GM23338 (cell line): ENCODE measurements around a stretch of chr2.

DNA sequence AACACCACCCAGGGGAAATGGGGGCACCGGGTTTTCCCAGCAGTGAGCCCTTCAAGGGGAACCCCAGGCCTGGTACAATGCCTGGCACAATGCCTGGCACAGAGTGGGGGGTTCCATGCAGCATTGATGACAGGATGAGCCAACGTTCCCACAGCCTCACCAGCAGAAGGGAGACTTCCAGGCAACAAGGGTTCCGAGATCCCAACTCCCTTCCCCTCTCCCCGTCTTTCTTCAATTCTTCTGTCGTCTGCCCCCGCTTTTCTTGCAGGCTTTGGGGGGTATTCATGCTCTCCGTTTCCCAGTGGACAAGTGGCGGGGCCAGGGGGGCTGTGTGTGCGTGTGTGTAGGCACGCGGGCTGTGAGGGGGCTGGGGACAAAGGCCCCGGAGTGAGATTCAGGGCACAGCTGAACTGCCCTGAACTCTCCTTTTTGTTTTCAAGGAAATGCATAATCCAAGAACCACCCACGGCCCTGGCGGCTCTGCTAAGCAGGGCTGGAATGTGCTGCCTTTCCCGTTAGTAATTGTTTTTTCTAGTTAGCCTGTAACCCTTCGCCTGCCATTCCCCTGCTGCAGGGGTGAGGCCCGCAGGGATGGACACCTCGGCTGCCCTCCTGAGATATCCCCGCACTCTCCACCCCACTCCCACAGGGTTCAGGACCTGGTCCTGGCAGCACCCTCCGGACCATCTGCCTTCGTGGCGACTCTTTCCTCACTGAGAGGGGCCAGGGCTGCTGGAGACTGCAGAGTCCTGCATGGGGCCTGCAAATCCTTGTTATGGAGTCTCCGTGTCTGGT is 132.3 kb upstream of the HAAO start:
- PRO-cap = bidirectional peak, plus-strand start at position 560 of the sequence, minus-strand start at position 417 of the sequence
- RAMPAGE, long total RNA = no peak

DNA sequence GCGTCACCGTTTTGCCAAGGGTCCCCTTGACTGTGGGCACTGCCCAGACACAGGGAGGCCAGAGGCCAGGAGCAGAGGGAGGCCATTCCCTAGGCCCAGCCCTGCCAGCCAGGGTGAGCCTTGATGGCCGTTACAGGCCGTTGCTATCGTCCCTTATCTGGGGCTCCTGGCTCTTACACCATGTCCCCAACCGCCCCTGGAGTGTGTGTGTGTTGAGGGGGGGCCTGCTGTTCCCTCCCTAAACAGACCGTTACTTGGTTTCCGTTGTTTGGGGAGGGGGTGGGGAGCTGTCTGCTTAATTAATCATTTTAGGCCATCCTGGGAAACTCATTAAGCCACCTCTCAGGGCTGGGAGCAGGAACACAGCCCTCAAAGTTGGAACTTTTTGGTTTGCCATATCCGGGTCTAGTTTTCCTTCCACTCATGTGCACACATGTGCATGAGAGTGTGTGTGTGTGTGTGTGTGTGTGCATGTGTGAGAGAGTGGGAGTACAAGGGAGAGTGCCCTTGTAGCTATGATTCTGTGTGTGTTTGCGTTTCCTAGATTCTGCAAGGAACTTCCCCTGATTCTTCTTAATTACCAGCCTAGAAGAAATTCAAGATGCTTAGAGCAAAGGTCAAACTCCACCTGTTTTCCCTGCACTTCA is 135.2 kb upstream of the HAAO start:
- PRO-cap = no peak
- RAMPAGE, long total RNA = no peak

GRCh38 chr2:43005127-43006296 is 213.1 kb upstream of the HAAO start:
- PRO-cap = no peak
- RAMPAGE, long total RNA = no peak

DNA sequence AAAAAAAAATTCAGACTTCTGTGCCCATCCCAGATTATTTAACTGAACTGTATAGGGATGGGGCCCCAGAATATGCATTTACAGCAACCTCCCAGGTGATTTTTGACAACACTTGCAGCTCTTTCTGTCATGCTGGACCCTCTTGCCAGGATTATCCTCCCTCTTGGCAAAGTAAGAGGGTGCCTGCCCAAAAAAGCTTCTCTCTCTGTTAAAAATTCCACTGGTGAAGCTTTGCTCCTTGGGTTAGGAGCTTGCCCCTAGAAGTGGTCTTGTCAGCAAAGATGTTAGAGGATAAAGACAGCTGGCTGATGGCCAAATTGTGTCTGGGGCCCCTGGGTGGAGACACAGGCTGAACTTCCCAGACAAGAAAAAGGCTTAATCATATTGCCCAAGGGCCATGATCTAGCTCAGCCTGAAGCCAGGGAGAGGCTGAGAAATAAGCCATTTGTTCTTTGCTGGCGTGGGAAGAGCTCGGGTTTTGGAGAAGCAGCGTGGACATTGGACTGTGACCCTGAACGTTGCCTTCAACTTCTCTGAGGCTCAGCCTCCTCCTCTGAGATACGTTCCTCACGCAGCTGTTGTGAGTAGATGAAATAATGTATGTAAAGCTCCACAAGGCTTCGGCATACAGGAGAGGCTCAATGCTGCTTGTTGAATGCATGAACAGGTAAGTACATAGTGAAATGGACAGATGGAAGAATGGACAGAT is 153.1 kb downstream of the ZFP36L2 start:
- PRO-cap = no peak
- RAMPAGE, long total RNA = no peak

DNA sequence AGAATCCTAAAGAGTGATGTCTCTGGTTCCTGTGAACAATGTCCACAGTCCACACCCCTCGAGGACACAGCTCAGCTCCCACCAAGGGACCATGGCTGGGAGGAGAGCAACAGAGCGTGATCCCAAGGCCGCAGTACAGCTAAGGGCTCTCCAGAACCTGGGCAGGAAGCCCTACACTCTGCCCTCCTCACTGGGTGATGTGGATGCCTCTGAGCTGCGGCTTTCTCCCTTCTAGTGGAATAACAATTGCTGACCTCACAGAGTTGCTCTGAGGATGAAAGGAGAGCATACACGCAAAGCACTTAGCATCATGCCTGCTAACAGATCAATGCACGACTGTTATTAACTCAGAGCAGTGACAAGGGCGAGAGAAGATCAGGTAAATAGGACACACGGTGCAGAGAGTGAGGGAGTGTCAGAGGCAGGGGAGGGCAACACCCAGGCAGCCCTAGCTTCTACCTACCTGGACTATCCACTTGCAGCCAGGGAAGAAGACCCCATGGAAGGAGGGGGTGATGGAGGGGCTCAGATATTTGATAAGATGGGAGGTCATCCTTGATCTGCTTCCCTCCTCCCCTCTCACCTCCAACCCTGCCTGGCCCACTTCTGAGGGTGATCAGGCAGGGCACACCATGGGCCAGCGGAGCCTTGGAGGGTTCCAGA is 74.1 kb downstream of the ZFP36L2 start:
- PRO-cap = no peak
- RAMPAGE, long total RNA = no peak

DNA sequence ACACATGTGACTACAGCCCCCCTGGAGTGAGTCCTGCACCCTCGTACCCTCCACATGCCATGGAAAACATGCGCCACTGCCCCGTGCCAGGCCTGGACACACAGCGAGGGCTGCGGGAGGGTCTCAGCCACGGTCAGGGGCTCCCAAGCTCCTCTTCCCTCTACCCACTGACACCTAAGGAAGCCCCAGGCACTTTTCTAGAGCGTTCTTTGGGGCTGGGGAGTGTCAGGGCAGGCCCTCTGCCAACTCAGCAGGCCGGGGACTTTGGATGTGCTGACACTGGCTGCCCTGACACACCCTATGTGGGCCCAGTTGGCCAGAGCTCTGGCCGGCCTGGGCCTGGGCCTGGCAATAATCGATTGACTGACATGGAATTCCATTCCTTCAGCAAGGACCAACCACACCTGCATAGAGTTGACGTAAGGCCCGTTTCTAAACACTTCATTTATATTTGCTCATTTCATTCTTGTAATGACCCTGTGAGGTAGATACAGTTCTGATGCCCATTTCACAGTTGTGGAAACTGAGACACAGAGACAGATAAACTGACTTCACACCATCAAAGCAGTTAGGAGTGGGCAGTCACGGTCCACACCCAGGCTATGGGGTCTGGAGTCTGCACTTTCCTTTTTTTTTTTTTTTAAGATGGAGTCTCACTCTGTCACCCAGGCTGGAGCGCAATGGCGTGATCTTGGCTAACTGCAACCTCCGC is 70.4 kb downstream of the ZFP36L2 start:
- PRO-cap = no peak
- RAMPAGE, long total RNA = no peak

DNA sequence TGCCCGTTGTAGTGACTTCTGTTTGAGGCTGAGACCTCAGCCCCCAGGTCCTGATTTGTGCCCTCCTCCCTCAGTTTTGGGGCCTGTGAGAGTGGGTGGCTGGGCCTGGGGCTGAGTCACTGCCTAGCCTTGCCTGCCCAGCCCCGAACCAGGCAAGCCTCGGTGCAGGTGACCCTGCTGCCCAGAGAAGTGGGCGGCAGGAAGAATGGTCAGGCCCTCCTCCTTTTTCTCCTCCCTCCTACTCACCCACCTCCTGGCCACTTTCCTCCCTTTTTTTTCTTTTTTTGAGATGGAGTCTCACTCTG is 66.6 kb downstream of the ZFP36L2 start:
- PRO-cap = no peak
- RAMPAGE, long total RNA = no peak

DNA sequence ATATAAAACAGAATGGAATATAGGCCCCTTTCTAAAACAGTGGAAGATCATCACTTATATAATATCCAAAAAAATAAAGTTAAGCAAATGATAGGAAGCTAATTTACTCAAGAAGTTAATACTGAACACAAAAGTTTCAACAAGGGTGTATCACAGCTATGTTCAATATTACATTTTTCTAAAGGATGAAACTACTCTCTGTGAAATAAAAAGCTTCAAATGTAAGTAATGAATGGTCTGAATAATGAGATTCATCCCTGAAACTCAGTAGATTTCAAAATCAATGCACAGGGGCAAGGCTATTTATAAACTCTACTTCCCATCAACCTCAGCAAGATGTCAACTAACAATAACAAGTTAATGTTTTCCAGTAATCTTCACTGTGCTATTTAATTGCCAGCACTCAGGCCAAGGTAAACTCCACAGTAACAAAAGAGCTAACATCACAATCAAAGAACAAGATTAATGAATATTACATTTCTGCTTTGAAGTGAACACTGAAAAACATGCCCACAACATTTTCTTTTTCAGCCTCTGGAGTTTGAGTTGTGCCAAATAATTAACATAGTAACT is 144.2 kb upstream of the ZFP36L2 start:
- PRO-cap = no peak
- RAMPAGE, long total RNA = no peak

GRCh38 chr2:43386977-43387497 is 160.6 kb upstream of the ZFP36L2 start:
- PRO-cap = no peak
- RAMPAGE, long total RNA = no peak

- PRO-cap = no peak
- RAMPAGE, long total RNA = no peak
These were observed 1.4 kb downstream of the ABCG8 start for GRCh38 chr2:43840104-43840669.

DNA sequence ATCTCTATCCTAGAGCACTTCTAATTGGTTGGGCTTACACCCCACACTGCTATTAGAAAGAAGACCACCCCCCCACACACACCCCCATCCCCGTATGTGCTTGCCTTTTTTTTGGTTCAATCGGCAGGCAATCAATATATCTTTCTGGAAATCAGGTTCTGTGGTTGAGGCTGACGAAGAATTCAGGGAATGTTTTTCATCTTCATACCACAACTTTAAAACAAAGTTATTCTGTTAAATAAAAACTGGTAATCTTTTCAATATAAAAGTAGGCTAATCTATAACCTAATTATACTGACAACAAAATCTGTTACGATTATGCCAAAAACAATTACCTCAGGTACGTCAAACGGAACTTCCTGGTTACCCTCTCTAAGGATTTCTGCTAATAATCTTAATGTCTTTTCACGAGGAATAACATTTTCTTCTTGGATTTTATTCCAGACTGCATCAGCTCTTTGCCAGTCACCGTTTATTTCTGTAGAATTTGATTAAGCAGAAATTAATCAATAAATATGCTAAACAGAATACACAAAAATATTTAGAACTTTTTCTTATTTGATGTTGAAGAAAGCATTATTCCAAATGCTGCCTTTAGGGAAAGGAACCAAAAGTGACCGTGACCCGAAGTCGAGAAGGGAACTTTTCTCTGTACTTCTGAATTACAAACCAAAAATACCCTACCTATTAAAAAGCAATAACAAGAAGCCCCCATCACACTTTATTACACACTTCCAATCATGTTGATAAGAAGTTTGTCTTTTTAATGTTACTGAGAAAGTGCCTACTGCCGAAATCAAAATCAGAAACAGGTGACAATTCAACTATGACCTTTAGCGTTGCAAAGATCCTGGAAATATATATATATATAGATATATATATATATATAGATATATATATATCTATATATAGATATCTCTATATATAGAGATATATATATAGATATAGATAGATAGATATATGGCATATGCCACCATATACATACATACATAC is 77.6 kb downstream of the LRPPRC start:
- PRO-cap = no peak
- RAMPAGE, long total RNA = no peak

DNA sequence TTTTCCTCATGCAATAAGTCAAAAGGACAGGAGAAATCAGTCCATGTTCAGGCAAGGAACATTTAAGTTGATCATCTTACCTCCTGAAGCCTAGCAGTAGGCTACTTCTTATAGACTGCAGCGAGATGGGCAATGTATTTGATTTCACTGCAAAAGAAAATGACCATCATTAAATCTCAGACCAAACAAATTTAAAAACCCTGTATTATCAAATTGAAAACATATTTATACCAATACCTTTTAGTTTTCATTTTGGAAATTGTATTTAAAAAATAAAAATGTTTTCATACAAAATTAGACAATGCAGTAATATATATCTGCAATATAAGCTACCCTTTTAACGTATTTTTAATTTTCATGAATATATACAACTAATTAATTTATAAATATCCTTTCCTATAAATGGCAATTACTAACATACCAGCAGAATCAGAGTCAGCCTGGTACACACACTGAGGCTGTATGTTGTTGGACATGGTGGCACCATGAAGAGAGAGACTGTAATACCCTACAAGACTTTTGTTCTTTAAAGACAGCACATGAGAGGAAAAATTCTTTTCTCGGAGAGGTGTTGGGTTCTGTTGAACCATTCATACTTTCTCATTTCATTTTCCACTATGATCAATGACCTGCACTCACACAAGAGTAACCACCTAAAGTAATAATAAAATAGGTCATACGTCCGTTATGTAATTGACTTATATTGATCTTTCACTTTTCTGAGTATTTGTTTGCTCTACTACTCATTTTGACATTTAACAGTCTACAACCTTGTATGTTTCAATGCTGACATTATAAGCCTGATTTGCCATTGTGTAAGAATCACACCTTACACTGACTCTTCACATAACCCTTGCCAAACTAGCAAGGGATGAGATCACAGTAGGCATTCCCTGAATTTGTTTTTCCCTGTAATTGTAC is 38.2 kb downstream of the LRPPRC start:
- PRO-cap = no peak
- RAMPAGE, long total RNA = no peak

- PRO-cap = no peak
- RAMPAGE, long total RNA = no peak
These were observed 37.1 kb downstream of the LRPPRC start for GRCh38 chr2:43958371-43959429.

- PRO-cap = no peak
- RAMPAGE, long total RNA = no peak
These were observed 65.7 kb upstream of the LRPPRC start for GRCh38 chr2:44061504-44061896.

- PRO-cap = no peak
- RAMPAGE, long total RNA = no peak
These were observed 65.4 kb upstream of the PPM1B start for GRCh38 chr2:44103339-44103661.

- PRO-cap = no peak
- RAMPAGE, long total RNA = no peak
These were observed 1.6 kb downstream of the PPM1B start for GRCh38 chr2:44169978-44170907.

DNA sequence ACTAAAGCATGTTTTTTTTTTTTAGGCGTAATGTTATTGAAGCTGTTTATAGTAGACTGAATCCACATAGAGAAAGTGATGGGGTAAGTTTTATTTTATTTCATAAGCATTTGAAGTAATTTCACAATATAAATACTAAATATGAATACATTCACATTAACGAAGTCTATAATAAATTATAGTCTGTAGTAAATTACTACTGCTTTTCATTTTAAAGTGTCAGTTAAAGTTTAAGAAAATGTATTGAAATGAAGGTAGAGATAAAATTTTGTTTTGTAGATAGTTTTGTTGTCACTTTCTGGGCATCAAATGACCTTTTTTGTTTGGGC is 49.7 kb downstream of the PPM1B start:
- PRO-cap = no peak
- RAMPAGE, long total RNA = no peak

- PRO-cap = no peak
- RAMPAGE, long total RNA = no peak
These were observed 16.0 kb downstream of the SLC3A1 start for GRCh38 chr2:44291322-44291624.

DNA sequence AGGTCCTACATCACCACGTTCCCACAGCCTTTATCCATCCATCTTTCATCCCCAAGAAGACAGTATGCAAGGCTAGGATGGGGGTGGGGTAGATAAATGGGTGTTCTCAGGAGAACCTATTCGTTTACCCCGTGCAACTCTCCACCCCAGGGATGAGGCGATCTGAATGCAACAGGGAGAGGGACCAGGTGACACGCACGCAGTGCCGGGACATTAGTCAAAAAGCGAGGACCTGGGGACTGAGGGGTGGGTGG is 297 bp downstream of the PREPL start:
- PRO-cap = bidirectional peak, plus-strand start at position 62 of the sequence, minus-strand start at position 32 of the sequence; bidirectional peak, plus-strand start at position 149 of the sequence, minus-strand start at position 164 of the sequence
- RAMPAGE, long total RNA = no peak

- PRO-cap = bidirectional peak, plus-strand start at chr2:44362509, minus-strand start at chr2:44362491
- RAMPAGE, long total RNA = no peak
These were observed 760 bp downstream of the CAMKMT start for GRCh38 chr2:44362372-44363042.